Right common carotid artery plus branches (tissue), 1 donor: ENCODE measurements around a stretch of chr15.

GRCh38 chr15:59594418-59594970, 17.1 kb upstream of the GCNT3 start:
- PRO-cap = no peak

DNA sequence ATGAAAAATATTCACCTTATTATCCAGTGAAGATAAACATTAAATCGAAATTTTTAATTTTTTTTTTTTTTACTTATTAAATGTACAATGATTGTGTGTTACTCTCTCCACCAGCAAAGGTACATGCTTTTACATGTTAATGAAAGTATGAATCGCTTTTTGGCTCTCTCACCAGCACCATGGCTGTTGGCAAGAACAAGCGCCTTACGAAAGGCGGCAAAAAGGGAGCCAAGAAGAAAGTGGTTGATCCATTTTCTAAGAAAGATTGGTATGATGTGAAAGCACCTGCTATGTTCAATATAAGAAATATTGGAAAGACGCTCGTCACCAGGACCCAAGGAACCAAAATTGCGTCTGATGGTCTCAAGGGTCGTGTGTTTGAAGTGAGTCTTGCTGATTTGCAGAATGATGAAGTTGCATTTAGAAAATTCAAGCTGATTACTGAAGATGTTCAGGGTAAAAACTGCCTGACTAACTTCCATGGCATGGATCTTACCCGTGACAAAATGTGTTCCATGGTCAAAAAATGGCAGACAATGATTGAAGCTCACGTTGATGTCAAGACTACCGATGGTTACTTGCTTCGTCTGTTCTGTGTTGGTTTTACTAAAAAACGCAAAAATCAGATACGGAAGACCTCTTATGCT, 79.2 kb upstream of the BNIP2 start:
- PRO-cap = no peak

DNA sequence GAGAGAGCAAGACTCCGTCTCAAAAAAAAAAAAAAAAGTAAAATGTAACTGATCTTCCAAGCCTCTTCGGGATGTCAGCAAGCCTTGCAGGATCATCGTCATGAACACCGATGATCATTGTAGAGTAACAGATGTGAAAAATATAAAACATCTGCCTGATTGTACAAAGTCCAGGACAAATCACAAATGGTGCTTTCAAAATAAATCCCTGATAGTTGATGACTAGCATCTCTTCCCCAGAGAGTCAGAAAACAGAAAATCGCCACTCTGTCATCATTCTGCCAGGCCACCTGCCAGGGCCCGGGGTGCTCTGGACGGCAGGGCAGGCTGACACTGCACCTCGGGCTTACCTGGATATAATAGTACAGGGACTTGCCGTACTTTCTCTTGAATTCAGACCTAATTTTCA, 49.1 kb downstream of the ANXA2 start:
- PRO-cap = no peak

- PRO-cap = no peak
Observed at GRCh38 chr15:60355439-60356346, 42.1 kb downstream of the ANXA2 start.

DNA sequence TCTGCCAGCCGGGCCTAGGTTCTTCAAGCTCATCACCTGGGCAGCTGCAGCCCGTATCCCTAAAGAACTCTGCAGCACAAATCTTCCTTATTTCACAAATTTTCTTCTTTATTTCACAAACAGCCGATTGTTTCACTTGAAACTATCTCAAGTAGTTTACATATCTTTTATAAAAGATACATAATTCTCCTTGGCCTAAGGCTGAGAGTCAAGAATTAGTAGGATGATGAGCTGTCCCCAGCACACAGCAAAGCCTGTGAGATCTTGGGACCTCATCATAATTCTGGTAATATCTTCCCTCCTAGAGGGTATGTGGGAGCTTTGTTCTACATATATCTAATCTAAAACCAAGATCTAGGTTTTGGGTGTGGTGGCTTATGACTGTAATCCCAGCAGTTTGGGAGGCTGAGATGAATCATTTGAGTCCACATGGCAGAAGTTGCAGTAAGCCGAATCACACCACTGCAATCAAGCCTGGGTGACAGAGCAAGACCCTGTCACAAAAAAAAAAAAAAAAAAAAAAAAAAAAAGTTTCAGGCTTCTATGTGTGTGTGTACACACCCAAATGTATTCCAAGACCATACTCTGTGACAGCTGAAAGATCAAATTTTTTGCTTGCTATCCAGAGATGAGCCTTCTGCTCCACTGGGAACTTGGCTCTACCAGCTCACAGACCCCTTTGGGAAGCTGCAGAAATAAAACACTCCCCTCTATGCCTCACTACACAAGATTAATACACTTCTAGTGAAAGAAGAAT, 35.1 kb downstream of the ANXA2 start:
- PRO-cap = no peak

- PRO-cap = no peak
Observed at GRCh38 chr15:60370198-60370972, 27.4 kb downstream of the ANXA2 start.

DNA sequence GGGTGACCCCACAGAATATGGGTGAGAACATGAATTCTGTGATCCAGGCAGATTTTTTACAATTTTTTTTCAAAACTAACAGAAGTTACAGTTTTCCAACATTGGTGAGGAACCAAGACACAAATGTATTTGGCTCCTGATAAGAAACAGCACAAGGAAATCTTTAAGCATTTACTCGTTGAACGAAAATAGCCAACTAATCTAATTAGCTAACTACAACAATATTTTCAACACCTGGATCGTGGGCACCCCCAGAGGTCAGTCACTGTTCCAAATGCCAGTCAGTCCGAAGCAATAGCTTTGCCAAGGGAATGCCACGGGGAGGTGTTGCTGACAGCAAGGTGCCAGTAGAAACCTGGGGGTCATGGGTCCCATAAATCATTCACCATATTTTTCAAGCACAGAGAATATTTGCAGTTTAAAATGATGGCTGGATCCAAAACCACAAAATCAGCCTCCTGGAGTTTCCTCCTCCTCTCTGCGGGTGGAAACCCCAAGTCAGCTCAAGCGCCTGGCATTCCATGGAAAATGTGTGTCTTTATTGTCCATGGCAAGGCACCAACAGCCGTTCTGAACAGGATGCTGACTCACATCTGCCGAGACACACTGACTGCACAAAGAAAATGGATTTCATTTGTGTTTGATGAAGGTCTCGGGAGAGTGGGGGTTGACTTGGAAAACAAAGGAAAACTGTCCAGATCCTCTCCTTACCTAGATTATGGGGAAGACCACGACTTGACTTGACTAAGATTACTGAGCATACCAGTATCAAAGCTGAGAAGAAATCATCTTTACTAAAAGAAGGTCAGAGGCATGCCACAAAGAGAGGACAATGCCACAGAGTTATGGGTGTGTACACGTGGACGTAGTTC, 26.6 kb downstream of the ANXA2 start:
- PRO-cap = no peak

DNA sequence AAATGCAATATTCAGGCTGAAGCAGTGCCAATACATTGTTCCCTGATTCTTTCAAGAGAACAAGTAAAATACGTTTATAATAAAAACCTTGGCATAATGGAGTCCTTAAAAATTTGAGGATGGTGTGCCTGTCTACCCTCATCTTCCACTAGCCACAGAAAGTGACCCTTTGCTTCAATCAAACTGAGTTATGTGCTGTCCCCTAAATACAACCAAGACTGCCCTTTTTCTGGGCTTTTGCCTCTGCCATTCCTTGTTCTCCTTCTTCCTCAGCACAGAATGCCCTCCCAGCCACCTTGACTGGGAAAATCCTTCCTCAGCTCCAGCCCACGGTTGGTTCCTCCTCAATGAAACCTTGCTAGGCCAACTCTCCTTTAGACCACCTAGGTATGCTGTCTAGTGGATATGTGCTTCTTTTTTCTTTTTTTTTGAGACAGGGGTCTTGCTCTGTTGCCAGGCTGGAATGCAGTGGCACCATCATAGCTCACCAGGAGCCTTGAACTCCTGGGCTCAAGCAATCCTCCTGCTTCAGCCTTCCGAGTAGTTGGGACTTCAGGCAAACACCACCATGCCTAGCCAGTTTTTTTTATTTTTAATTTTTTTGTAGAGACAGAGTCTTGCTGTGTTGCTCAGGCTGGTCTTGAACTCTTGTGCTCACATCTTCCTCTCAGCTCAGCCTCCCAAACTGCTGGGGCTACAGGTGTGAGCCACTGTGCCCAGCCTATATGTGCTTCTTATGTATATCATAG, 48.9 kb upstream of the ICE2 start:
- PRO-cap = no peak

GRCh38 chr15:60579569-60580500, 100.9 kb upstream of the ICE2 start:
- PRO-cap = no peak

DNA sequence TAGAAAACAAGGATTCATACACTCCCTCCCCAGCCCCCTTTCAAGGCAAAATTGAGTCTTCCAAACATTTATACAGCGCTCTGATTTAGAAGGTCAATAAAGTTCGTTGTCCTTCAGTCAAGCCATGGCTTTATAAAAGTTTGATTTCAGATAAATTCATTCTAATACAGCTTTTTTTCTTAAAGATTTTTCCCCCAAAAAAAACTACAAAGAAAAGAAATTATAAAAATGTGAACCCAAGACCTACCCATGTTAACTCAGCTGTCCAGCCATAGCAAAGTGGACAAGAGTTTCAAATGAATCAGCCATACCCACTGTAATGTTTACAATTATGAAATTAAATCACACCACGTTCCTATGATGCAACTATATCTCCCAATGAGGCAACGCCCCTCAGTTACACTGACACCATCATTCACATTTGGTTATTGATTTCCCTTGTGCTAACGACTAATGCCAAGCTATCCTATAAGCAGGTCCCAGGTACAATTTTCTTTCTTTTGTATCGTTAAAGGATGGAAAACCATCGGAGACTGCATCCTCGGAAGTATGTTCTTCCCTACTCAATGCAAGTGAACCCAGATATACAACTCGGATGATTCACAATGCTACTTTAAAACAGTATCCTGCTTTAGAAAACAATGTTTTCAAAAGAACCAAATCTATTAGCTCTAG, 115.1 kb upstream of the ICE2 start:
- PRO-cap = no peak

DNA sequence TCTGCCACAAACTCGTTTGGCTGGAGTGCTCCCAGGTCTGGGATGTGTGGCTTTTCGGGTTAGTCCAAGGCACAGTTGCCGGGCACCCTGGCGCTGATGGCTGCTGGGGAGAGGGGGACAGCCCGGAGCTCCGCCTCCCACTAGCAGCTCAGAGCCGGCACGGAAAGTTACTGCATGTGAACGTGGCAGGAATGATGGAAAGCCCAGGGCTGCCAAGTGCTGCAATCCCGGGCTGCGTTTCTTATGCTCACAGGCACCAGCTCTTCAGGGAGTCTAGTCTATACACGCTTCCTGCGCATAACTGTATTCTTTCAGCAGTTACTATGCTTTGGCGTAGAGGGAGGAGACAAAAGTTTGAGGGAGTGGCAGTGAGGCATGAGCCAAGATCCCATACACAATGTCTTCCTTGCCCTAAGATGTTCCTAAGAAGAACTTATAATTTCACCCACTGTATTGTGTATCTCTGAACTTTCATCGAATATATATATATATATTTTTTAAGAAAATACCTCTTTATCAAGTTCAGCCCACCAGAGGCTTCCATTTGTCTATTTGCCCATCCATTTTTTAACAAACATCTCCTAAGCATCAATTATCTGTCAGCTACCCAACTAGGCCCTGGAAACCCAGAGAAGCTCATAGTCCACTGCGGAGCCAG, 141.9 kb upstream of the ICE2 start:
- PRO-cap = no peak

DNA sequence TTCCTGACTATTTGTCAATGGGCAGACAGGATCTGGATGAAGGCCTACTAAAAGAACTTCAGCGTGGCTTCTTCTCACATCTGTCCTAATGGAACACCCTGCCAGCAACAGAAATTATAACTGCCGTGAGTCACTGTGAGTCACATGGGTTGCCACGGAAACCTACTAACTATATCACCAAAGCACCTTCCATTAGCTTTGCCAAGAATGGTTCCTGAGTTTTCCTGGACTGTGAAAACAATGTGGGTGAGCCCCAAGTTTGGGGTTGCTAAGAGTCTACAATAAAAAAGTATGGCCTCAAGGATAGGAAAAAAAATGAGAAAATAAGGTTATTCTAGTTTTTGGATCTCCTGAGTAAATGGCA, 195.0 kb upstream of the ICE2 start:
- PRO-cap = no peak

- PRO-cap = no peak
Observed at GRCh38 chr15:60763382-60763850, 284.5 kb upstream of the ICE2 start.

DNA sequence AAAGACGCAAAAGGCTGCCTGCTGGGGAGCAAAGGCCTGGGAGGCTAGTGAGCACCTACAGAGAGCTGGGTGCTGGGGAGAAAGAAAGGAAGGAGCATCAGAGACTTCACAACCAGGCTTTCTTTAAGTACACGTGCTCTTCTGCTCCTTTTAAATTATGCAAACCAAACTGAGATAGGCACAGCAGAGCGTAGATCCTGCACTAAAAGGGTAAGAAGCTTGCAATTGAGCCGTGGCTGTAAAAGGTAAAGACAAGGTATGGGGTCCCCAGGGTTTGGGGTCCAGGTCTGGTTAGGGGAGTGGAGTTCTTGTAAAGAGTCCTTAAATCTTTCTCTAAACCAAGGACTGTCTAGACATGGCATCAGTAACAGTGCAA, 297.5 kb upstream of the ICE2 start:
- PRO-cap = no peak

DNA sequence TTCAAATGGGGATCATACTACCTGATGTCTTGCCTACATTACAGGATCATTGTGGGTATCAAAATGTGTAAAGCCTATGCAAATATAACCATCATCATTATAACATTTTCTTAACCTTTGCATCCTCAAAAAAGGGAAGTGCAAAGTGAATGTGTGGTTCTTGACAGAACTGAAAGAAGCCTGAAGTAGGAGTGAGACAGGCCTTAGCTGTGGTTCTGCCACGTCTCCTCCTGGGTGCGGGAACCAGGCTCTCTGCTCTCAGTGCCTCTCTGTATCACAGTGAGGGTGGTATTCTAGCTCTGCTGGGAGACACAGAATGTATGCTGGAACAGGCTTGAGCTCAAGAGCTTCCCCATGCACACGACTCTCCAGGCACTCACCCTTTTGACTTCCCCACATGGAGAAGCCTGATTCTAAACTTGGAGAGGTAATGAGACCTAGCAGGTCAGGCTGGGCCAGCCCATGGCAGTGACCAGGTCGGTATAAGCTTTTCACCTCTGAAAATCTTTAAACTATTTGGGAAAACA, 317.0 kb upstream of the ICE2 start:
- PRO-cap = no peak

- PRO-cap = no peak
Observed at GRCh38 chr15:61183757-61184460, 45.2 kb downstream of the RORA start.

- PRO-cap = no peak
Observed at GRCh38 chr15:61364698-61365544, 135.8 kb upstream of the RORA start.

GRCh38 chr15:61389723-61390078, 160.6 kb upstream of the RORA start:
- PRO-cap = no peak

GRCh38 chr15:61500899-61501336, 271.8 kb upstream of the RORA start:
- PRO-cap = no peak

GRCh38 chr15:62067101-62067490, 319 bp downstream of the C2CD4A start:
- PRO-cap = unidirectional peak, plus-strand start at chr15:62067378